ENCODE results near the gene ST6GALNAC6.

DNA sequence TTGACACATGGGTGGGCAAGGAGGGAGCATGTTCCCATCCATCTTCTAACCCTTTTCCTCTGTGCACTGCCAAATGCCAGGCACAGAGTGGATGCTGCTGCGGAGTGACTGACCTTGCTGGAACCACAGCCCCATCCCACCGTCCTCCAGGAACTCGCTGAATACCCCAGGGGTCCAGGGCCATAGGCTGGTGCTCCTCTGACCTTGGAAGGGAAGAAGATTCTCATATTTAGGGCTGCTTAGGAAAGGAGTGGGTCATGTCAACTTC lies 7.9 kb downstream of the NIBAN2 start:
- PRO-cap: no peak

GRCh38 chr9:127566192-127566888 lies 2.5 kb downstream of the NIBAN2 start:
- PRO-cap: no peak

- PRO-cap: no peak
Observed at GRCh38 chr9:127569881-127570483, 1.1 kb upstream of the NIBAN2 start.

GRCh38 chr9:127572858-127573419 lies 4.1 kb upstream of the NIBAN2 start:
- PRO-cap: no peak

DNA sequence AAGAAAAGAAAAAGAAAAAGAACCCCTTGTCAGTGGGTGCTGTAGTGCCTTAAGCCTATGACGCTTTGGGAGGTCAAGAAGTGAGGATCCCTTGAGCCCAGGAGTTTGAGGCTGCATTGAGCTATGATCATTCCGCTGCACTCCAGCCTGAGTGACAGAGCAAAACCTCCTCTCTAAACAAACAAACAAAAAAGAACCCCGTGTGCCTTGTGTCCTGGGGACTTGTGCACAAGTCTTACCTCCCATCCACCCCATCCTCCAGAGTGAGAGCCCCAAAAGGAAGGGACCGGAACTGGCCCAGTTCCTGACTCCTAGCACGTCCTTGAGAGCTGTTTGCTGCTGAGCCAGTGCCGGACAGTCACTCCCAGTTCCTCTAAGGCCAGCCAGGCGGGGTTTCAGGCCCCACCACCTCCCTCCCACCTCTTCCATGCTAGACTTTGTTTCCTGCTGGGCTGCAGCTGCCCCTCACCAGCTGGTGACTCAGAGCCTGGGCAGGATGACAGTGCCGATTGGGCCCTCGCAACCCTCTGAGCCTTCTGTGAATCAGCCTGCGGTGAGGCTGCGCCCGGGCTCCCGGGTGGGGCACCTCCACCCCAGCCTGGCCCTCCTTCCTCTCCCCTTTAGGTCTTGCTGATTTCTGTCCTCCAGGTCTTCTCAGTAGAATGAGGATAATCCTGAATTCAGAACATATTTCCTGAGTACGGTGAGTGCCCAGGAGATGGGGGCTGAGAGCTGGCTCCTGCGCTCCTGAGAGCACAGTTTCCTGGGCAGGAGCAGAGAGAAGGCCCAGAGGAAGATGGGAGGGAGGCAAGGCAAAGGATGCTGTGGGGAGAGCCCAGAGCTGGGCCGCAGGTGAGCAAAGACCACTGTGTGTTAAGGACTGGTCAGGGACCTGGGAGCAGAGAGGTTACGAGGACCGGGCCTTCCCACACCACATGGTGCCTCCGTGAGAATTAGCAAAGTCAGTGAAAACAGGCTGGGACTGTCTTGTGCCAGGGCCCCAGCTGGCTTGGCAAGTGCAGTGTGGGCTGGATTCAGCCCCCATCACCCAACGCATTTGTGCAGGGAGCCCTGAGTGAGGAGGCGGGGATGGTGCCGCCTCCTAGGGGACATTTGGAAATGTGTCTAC lies 10.2 kb upstream of the NIBAN2 start:
- PRO-cap: no peak

GRCh38 chr9:127716543-127717123 lies 754 bp downstream of the TTC16 start:
- PRO-cap: no peak

- PRO-cap: no peak
Observed at GRCh38 chr9:127721337-127721897, 5.5 kb downstream of the TTC16 start.

GRCh38 chr9:127788713-127789572 lies 3.1 kb downstream of the CDK9 start:
- PRO-cap: no peak

DNA sequence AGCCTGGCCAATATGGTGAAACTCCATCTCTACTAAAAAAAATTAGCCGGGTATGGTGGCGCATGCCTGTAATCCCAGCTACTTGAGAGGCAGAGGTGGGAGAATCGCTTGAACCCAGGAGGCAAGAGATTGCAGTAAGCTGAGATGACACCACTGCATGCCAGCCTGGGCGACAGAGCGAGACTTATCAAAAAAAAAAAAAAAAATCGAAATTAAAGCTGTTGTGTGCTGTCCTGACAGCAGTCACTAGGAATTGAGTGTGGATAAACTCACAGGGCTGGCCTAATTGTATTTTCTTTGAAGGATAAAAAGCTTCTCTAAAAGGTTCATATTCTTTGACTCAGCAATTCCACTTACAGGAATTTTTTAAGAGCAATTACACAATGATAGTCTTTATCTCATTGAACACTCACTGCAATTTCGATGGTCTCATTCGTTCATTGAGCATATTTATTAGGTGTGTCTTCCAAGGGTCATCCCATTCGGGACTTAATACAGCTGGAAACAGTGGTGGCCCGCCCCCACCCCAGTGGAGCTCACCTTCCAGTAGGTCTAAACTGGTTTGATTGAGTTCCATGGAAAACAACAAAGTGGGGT lies 6.5 kb downstream of the CDK9 start:
- PRO-cap: no peak

DNA sequence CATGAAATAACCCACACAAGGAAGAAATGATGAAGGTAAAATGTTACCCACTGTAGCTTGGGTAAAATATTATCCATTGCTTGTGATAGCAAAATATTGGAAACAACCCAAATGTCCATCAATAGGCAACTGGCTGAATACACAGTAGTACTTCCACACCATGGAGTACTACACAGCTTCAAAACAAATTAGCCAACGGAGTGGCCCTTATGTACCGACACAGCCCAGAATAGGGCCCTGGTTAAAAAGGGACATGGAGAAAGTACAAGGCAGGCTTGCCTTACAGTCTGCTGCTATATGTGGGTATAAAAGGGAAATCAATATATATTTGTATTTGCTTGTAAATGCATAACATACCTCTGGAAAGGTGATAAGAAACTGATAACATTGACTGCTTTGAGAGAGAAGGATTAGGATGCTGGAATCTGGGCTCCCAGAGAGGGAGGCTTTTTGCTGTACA lies 4.2 kb upstream of the FPGS start:
- PRO-cap: no peak

- PRO-cap: no peak
Observed at GRCh38 chr9:127824986-127826186, 22.7 kb downstream of the FPGS start.

DNA sequence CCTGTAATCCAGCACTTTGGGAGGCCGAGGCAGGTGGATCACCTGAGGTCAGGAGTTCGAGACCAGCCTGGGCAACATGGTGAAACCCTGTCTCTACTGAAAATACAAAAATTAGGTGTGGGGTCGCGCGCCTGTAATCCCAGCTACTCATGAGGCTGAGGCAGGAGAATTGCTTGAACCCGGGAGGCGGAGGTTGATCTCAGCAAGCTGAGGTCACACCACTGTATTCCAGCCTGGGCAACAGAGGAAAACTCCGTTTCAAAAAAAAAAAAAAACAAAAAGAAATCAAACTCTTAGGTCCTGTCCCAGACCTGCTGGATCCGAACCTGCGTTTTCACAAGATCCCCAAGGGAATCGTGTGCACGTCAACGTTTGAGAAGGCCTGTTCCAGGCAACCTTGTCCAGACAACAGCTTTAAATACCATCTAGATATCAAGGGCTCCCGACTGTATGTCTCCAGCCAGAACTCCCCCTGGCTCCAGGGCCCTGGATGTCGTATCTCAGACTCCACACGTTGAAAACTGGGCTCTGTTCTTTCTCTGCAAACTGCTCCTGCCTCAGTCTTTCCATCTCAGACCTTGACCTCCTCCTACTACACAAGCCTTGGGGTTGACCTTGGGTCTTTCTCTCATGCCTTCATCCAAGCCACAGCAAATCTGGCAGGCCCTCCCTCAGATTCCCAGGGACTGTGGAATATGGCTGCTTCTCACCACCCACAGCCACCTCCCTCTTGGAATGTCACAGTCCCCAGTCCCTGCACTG lies 5.7 kb upstream of the ENG start:
- PRO-cap: no peak

GRCh38 chr9:127875904-127876502 lies 1.5 kb downstream of the AK1 start:
- PRO-cap: no peak

GRCh38 chr9:127899507-127900063 lies at the start of gene ST6GALNAC6:
Gene ST6GALNAC6 (minus strand): TSS chr9:127899603.
- PRO-cap: bidirectional peak, plus-strand start at chr9:127899701, minus-strand start at chr9:127899603

DNA sequence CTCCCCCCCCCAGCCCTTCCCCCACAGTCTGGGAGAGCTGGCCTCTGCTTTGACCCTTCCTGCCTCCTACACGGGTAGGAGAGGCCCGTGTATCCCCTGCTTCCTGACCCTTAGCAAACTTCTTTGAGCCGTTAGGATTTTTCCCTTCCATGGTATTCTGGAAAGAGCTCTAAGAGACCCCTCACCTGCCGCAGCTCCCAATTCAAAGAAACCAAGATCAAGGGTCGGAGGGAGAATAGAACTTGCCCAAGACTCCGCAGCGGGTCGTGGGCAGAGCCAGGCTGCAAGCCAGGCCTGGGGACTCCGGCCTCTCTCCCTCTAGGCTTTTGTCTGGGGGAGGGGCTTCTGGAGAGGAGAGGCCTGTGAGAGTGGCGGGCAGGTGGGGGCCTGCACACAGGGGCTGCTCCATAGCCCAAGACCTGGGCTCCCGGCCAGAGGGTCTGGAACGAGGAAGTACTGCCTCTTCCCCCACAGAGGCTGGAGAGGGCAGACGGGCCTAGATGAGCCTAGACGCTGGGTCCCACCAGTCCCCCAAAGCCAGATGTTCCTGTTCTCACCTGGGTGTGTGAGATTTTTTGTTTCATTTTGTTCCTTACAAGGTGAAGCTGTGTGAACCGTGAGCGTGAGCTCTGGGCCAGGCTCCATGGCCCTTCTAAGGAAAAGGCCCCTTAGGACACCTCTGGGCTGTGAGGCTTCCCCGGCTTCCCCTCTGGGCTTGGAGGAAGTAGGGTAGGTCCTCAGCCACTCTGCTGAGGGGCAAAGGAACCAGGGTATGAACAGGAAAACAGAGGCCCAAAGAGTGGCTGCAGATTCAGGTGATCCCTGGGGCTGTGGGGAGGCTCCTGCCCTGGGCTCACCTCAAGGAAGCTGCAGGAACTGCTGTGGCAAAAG lies 5.2 kb upstream of the ST6GALNAC6 start:
- PRO-cap: no peak

GRCh38 chr9:127941908-127943097 lies 4.6 kb upstream of the DPM2 start:
- PRO-cap: no peak

GRCh38 chr9:127953821-127954366 lies 16.2 kb upstream of the DPM2 start:
- PRO-cap: no peak

DNA sequence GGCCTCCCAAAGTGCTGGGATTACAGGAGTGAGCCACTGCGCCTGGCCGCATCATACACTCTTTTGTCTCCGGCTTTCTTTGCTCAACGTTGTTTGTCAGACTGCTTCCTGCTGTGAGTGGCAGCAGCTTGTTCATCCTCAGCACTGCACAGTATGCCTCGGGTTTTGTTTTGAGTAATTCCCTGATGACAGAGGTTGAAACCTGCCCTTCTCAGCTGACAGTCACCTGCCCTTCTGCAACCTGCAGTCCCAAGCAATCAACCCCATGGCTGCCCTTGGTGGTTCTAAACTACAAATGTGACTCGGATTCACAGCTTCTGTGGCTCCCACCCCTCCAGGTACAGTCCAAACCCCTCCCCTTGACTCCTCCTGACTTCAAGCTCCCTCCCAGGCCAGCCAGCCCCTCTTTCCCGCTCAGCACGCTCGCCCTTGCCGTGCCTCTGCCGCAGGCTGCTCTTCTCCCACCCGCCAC lies 10.4 kb downstream of the EEIG1 start:
- PRO-cap: no peak

DNA sequence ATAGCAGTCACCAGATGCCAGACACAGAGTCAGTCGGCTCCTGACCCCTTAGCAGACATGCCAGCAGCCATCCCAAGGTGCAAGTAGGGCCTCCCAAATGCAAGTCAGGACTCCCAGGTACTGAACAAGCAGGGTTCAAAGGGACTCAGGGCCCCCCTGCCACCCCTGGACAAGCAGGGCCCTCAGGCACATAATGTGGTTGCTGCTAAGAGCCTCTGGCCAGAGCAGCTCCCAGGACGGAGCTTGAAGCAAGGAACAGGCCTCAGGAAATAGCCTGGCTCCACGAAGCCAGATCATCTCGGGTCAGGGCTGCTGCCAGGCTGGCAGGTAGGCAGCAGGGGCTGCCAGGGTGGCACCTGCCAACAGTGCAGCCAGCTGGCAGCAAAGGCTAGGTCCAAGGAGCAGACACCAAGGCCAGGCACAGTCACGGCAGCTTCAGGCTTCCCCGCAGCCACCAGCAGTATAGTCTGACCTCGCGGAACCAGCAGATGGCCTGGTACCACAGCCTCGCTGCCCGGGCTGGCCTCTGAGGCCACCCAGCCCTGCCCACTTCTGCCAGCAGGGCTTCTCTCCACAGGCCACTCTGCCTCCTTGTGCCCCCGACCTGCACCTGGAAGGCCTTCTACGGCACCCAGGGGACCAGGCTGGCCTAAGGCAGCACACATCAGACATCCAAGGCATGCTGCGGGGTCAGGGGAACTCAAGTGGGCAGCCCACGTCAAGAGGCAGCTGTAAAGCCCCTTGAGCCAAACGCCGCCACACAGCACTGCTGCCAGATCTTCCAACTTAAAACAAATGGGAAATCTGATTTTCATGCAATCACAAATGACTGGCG lies 7.4 kb downstream of the EEIG1 start:
- PRO-cap: no peak

- PRO-cap: no peak
Observed at GRCh38 chr9:127975441-127976293, 5.1 kb downstream of the EEIG1 start.

All from peritoneum (tissue), 1 donor.